Neural cell (in vitro differentiated cells): ENCODE measurements around the genes B3GNT9, SLC9A5, HSD11B2, C16orf86, NUTF2 and CENPT.

GRCh38 chr16:66924529-66925396 is 572 bp downstream of the RRAD start:
- RAMPAGE, long total RNA, result no peak

GRCh38 chr16:66927917-66928693 is 2.8 kb upstream of the RRAD start:
- RAMPAGE, long total RNA, result no peak

GRCh38 chr16:66937049-66938424 is 2.2 kb downstream of the CES2 start:
- RAMPAGE, long total RNA, result no peak

GRCh38 chr16:67053893-67054592 is 25.1 kb downstream of the CBFB start:
- RAMPAGE, long total RNA, result no peak

DNA sequence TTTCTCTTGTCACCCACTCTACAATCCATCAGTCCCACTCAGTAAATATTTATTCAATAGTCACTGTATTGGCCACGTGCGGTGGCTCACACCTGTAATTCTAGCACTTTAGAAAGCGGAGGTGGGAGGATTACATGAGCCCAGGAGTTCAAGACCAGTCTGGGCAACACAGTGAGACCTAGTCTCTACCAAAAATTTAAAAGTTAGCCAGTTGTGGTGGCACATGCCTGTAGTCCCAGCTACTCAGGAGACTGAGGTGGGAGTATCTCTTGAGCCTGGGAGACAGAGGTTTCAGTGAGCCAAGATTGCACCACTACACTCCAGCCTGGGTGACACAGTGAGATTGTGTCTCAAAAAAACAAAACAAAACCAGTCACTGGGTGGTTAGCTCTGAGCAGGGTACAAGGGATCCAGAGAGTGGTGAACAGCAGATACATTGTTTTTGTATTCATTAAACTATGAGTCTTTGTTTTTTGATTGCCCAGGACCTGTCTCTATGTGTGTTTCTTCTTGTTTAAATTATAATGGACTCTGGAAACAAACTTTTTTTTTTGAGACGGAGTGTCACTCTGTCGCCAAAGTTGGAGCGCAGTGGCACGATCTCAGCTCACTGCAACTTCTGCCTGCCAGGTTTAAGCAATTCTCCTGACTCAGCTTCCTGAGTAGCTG is 6.9 kb downstream of the PHAF1 start:
- RAMPAGE, long total RNA, result no peak

DNA sequence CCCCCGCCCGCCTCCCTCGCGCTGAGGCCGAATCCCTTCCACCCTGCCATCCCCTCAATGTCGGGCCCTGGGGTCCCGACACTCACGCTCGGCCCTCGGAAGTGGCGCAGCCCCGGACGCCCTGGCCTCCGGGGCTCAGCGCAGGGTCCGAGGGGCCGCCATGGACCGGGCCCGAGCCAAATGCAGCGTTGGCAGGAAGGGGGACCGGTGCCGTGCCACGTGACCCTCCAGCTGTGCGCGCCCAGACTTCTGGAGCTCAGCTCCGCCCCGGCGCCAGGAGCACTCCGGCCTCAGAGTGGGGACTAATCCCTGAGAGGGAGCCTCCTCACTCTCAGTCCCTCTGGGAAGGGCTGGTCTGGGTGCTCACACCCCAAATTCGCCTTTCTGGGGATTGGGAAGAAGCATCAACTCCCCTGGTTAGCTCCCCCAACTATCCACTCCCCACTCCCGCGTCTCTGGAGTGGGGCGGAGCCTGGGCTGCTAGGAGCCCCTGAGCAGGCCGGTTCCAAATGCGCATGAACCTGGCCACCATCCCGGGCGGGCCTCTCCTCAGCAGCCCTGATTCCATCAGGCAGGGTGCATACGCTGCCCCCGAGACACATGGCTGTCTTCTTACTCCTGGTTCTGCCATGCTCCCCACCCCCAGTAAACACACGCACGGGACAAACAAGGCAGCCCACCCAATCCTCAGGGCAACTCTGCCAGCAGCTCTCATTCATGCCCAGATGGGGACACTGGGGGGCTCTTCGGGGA is at the start of gene B3GNT9:
Gene B3GNT9, minus strand, starts transcription at position 220 of the 753 bp plus-strand sequence.
- RAMPAGE, long total RNA, result no peak

DNA sequence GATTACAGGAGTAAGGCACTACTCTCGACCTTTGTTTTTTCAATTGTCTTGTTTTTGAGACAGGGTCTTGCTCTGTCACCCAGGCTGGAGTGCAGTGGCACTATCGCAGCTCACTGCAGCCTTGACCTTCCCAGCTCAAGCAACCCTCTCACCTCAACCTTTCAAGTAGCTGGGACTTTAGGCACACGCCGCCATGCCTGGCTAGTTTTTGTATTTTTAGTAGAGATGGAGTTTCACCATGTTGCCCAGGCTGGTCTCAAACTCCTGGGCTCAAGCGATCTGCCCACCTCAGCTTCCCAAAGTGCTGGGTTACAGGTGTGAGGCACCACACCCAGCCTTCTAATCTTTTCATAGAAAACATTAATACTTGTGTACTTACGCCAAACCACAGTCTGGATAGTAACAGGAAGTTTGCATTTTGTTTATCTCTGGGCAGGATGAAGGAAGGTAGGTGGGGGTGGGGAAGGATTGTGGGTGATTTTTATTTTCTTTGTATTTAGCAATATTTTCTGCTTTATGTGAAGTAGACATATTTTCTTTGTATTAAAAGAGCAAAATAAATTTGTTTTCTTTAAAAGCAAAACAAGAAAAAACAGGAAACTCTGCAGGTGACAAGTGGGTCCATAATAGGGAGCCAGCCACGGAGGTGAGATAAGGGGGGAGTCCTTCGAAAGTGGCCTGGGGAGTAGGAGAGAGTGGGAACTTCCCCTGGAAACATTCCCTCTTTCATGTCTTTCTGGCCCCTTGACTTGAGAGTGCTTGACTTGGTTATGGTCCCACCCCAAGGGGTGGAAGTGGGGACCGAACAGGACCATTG is 1.4 kb downstream of the TRADD start:
- RAMPAGE, long total RNA, result no peak

GRCh38 chr16:67174068-67174796 is 9.5 kb downstream of the MATCAP1 start:
- RAMPAGE, long total RNA, result no peak

- RAMPAGE, long total RNA, result no peak
These were observed at the start of gene SLC9A5 for GRCh38 chr16:67248083-67249476. Gene SLC9A5 (plus strand): TSS chr16:67248979.

GRCh38 chr16:67431047-67431877 is at the start of gene HSD11B2:
Gene HSD11B2 (plus strand): TSS chr16:67431121.
- RAMPAGE, long total RNA, result no peak

GRCh38 chr16:67518428-67519157 is 10.0 kb upstream of the RIPOR1 start:
- RAMPAGE, long total RNA, result no peak

GRCh38 chr16:67539859-67540987 is 11.6 kb downstream of the RIPOR1 start:
- RAMPAGE, long total RNA, result no peak

DNA sequence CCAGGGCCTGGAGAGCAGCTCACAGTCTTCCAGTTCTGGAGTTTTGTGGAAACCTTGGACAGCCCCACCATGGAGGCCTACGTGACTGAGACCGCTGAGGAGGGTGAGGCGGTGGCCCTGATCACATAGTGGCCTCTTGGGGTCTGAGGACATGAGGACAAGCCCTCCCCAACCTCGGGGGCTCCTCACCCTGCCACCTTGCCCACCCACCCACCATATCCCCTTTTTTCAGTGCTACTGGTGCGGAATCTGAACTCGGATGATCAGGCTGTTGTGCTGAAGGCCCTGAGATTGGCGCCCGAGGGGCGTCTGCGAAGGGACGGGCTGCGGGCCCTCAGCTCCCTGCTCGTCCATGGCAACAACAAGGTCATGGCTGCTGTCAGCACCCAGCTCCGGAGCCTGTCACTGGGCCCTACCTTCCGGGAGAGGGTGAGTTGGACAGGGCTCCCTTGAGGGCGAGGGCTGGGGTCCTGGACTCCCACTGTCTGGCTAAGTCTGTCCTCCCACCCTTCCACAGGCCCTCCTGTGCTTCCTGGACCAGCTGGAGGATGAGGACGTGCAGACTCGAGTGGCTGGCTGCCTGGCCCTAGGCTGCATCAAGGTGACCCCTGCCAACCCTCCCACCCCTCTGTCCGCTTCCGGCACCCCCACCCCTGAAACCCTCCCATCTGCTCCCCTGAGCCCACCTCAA is 16.7 kb upstream of the CTCF start:
- RAMPAGE, long total RNA, result no peak

DNA sequence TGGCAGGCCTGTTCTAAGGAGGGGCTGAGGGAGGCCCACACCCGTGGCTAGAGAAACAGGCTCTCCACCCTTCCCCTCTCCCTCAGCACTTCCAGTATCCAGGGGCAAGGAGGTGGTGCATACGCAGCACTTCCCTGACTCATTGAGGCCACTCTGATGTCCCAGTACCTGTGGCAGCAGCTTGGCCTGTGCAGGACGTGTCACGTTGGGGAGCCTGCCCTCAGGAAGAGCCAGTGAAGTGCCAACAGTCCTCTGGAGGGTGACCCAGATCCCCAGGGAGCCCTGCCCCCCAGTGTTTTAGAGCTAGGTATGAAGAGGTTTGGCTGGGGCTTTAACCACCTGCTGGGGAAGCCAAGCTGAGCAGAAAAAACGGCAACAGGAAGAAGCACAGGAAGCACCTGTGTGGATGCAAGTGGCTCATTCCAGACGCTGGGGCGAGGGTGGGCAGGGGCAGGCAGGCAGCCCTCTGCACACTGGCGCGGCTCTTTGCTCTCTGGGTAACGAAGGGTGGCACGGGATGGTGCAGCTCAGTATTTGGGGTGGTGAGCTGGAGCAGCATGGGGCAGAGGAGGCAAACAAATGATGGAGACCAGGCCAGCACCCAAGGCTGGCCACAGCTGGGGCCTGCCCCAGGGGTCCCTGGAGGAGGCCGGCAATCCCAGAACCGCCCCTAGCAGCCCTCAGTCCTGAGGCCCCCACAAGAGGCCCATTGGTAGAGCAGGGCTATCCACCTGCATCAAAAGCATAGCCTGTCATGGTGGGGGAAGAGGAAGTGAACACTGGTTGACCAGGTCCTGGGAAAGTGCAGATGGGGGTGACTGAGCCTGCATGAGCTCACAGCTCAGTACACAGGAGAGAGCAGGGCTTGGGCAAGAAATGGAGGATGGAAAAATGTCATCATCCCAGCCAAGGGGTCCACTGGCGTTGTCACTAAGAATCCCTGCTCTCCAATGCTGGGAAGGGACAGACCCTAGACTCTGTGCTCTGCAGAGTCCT is 14.5 kb upstream of the CTCF start:
- RAMPAGE, long total RNA, result no peak

DNA sequence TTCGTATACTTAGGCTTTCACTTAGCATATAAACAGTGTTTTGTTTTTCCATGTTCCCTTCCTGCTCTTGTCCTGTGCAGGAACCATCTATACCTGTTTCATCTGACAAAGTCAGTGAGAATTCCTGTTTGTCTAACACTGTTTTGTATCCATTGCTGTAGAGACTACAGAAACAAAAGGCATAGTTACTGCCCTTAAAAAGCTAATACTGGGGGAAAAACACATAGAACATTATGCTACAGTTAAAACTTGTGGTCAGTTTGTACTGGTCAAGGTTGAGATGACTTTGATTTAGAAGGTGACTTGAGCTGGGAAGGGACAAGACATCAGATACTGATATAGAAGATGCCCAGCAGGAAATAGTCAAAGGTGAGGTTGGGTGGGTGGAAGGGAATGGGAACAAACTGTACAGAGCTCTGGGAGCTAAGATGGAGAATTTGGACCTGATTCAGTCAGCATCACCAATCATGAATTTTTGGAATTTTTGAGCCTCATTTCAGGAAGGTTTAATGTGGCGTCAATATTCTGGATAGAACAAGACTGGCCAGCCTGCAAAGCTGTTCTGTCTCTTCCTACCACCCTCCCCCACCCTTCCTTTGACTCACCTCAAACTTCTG is 32.4 kb downstream of the CTCF start:
- RAMPAGE, long total RNA, result no peak

GRCh38 chr16:67661187-67661748 is 508 bp downstream of the PARD6A start:
- RAMPAGE, long total RNA, result no peak

- RAMPAGE, long total RNA, result no peak
These were observed at the start of gene C16orf86 for GRCh38 chr16:67666580-67667624. Gene C16orf86 (plus strand): TSS chr16:67666814.

DNA sequence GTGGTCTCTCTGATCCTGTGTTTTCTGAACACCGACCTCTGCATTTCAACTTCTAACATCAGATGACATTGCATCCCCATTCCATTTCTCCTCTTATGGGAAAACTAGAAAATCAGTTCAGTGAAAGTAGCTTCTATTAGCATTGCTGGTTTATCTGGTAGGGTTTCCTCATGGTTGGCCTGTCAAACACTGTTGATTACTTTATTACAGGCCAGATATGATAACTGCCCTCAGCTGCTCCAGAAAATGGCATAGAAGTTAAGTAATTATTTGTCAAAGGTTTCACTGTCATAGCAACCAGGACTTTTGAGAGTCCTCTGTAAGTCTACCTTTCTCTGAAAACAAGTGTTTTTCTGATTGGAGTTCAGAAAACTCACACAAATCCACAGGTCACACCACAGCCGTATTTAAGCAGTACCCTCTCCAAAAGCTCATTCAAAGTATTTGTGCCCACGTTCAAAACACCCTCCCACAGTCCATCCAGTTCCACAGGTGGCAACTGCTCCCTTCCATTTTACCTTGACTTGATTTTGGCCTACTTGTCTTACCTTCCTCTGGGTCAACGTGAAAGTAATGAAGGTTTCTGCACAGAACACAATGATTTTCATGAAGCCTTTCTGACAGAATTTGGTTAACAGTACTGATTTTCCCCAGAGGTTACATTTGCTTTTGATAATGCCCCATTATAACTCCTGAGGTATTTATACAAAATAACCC is 2.9 kb downstream of the GFOD2 start:
- RAMPAGE, long total RNA, result no peak

GRCh38 chr16:67846294-67847070 is at the start of gene NUTF2:
Gene NUTF2 (plus strand): TSS chr16:67846933.
- RAMPAGE, long total RNA, result start-site peak on the plus strand at chr16:67846903-67846965, 4,369 and 4,957 reads in 2 replicates

- RAMPAGE, long total RNA, result no peak
These were observed at the start of gene CENPT for GRCh38 chr16:67847071-67848188. Gene CENPT (minus strand): TSS chr16:67847693.